Metastatic Breast Carcinoma in the Brain (tissue), 10 donors: ENCODE measurements around the genes ZNF264, ZNF418, ZNF256 and ZNF135.

- PRO-cap, 10 experiments: no peak in any of the 10 experiments
These were observed 680 bp downstream of the ZNF667 start for GRCh38 chr19:56476604-56476726.

- PRO-cap, 10 experiments: no peak in any of the 10 experiments
These were observed 134.5 kb upstream of the PEG3 start for GRCh38 chr19:56974831-56975538.

- PRO-cap, 10 experiments: no peak in any of the 10 experiments
These were observed 117.6 kb upstream of the USP29 start for GRCh38 chr19:57002155-57002624.

DNA sequence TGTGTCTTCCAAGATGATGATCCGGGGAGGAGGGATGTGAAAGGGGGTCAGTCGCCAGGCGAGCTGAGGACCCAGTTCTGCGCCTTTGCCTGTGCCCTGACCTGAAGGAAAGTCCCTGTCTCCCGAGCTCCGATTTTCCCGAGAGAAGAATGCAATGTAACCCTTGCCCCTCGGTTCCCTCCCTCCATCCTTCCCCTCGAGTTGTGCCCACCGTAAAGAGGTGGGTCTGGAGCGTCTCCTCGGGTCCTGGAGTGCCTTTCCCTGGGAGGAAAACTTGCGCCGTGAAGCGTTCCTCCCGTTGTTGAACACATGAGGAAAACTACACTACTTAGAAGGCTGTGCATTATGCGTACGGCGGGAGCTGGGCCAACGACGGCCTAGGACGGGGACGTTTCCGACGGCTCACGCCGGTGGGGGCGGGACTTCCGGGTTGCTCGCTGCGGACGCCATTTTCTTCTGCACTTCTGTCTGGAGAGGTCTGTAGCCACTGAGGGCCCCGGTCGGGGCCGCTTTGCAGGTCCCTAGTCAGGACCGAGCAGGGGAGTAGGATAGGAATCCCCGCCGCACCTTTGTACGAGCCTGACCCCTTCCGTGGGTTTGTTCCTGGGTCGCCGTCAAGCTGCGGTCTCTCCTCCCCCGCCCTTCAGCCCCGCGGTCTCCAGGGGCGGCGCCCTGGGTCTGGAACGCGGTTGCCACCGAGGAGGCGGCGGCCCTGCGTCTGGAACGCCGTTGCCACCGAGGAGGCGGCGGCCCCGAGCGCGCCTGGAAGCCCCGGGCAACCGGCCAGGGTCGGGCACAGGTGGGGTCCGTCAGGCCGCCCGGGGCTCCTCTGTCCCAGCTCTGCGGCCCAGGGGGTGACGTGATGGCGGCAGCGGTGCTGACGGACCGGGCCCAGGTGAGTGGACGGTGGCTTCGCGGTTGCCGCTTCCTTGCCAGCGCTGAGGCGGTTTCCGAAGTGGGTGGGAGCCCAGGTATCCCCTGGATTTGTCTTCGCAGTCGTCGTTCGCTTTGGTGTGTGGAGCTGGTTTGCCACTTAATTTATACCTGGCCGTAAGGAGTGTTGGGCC is at the start of gene ZNF264:
Gene ZNF264, plus strand, starts transcription at position 449 of the 1,067 bp plus-strand sequence.
- PRO-cap, 10 experiments: peak in 9 of 10 experiments; most common plus-strand start position 461 of the sequence (in 5); most common minus-strand start position 311 of the sequence (in 6)

DNA sequence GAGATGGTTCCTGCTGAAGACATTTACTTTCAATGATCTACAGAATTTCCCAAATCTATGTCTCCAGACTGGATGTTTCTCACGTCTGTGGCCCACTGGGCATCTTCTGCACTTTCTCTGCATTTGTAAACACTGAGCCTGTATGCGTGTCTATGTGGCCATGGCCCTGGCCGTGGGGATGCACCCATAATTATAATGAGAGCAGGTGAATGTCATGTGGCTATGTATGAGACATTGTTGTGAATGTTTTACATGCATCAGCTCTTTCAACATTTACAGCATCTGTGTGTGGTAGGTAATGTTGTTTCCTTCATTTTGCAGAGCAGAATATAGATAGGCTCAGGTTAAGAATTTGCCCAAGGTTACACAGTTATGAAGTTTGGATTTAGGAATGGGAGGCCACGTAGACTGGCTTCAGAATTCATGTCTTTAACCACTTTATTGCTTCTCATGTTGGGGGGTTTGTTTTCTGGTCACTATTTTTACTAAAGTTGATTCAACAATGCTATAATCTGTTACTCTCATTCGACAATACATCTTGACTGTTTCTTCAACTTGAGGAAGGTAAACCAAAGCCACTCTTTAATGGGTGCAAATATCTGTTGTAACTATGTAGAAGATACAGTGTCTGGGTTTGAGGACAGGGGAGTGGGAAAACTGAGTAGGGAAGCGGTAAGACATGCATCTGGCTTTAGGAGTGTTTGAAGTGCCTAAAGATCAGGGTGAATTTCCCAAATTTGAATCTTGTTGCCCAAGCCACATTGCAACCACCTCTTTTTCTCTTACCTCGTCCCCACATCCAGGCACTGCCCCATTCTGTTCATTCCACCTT is 10.9 kb upstream of the AURKC start:
- PRO-cap, 10 experiments: no peak in any of the 10 experiments

DNA sequence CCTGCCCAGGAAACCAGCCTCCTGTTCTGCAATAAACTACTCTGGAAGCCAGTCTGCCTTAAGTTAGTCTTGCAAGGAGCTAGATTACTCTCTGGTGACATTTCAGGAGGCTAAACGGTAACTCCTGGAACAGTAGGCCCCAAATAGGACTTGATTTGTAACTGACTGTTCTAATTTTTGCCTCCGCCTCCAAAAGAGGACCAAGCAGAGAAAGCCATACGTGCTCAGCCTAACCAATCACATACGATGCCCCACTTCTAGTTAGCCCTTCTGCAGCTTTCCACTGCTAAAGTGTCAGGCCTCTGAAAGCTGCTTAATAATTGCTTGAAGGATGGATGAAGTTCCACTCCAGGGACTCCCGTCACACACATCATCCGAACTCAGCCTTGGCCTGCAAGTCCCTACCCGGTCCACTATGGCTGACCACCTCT is 751 bp downstream of the ZNF805 start:
- PRO-cap, 10 experiments: no peak in any of the 10 experiments

DNA sequence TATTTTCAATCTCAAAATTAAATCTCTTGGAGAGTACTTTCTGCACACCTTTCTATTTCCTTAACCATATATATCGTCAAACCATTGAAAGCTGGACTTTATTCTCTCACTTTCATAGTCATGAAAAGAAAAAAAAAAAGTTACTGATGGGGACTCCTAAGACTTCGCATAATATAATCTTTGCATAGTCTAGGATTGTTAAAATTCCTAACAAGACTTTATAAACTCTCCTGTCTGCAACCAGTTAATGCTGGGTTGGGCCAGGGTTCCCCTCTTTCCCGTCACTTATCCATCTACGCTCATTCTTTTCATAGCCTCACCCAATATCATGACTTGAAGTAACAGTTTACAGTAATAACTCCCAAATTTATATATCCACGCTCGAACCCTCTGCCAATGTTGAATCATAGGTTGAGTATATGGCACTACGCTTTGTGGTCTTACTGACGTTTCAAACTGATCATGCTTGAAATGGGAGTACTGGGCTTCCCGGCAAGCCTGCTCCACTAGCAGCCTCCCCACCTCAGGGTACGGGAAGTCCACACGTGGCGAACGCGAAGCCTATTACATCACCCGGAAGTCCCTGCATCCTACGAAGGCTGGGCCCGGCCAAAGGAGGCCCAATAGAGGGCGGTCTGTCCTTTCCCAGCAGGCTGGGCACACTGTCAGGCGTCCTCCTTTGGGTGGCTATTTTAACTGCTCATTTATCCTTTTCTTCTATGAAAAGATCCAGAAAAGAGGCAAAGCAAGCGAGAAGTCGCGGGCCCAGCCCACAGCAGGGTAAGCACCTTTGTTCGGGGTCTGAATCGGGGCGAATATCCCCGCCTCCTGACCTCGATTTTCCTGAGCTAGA is 714 bp upstream of the ZNF460 start:
- PRO-cap, 10 experiments: peak in 10 of 10 experiments; most common plus-strand start position 595 of the sequence (in 4); most common minus-strand start position 525 of the sequence (in 5)

DNA sequence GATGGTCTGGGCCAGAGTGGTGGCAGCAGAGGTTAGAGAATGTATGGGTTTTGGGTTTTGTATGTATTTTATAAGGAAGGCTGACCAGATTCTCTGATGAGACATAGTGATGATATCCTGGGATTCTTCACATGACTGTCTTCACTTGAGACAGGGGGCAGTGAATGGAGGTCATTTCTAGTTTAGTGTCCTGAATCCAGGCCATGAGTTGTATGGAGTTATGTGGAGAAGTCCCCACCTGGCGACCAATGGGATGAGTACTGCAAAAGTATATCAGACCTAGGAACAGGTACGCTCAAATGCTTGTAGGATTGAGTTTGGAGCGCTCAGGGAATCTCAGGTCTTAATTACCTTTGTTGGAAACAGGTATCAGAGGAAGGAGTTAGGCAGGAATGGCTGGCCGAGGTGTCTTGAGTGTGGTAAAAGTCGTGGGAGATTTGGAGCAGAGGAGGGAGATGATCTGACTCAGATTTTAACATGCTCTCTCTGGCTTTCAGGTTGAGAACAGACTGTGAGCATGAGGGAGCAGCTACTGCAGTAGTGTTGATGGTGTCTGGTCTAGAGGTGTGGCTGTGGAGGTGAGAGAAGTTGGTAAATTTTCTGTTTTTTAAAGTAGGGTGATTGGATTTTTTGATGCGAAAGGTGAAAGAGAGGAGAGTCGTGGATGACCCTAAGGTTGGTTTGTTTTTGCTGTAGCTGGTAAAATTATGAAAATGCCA is 1.2 kb downstream of the ZNF304 start:
- PRO-cap, 10 experiments: no peak in any of the 10 experiments

DNA sequence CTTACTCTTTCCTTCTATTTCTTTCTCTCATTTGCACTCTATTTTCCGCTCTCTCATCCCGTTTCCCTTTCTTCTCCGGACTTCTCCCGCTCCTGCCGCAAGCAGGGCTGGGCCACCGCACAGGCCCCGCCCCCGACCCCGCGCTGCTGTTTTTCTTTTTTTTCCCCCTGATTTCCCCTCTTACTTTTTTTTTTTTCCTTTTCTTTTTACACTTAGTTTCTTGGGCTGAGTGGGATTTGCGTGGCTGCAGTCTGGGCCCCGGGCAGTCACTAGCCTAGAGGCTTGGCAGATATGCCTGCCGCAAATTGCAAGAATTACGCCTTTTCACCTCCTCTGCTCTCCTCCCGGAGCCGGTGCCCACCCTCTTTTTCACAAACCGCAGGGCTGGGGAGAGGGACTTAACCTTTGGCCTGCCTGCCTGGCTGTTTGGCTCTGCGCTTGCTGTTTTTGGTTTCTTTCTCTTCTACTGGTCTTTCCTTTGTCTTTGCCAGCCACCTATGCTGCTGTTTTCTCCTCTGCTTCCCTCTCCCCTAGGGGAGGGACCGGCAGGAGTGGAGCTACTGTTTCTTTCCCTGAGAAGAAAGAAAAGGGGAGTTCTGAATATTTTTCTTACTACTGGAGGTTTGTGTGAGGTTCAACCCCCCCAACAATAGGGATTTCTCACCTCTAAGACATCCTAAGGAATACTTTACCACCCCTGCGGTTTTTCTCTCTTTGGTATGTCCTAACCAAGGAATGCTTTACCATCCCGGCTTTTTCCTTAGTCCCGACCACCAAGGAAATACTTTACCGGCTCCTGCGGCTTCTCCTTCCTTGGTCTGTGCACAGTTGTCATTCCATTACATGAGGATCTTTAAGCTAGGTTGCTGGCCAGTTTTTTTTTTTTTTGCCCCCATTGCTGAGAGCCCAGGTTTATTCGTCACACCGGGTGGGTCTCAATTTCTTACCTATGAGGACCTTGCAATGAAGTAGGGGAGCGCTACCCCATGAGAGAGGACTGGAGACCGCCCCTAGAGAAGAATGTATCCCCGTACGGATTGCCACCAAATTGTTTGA is 10.9 kb downstream of the ZNF552 start:
- PRO-cap, 10 experiments: peak in 9 of 10 experiments; most common plus-strand start position 520 of the sequence (in 3); most common minus-strand start position 532 of the sequence (in 9)

- PRO-cap, 10 experiments: peak in 5 of 10 experiments; most common plus-strand start chr19:57814164 (in 5); most common minus-strand start chr19:57814054 (in 2)
These were observed 803 bp downstream of the ZNF552 start for GRCh38 chr19:57813864-57814356.

- PRO-cap, 10 experiments: no peak in any of the 10 experiments
These were observed 3.2 kb upstream of the ZNF552 start for GRCh38 chr19:57817927-57818376.

GRCh38 chr19:57850537-57851108 is 964 bp downstream of the ZNF587 start:
- PRO-cap, 10 experiments: peak in 4 of 10 experiments; most common plus-strand start chr19:57850802 (in 1); most common minus-strand start chr19:57850646 (in 2)

DNA sequence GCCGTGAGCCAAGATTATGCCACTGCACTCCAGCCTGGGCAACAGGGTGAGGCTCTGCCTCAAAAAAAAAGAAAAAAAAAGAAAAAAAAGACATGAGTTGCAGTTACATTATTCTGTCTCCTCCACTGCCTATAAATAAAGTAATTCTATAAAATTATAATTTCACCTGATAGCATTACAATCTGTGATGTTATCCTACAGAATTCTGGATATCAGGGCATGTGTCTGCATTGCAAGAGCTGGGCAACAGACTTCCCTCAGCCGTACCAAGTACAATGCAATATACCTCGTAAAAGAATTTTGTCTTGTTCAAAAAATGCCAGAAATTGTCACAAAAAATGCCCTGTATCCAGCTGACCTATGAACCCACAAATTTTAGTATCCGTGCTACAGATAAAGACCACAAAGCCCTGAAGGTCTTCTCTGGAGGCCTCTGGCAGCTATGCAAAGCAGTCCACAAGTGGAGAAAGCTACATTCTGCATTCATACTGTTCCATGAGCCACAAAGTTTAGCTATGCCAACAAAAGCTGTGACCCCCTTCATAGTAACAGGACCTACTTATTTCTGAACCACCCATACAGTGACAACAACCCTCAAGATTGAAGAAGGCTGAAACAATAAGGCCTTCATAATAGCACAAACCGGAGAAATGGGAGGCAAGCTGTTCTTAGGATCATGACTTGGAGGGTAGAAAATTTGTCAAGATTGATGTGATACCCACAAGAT is 17.8 kb downstream of the ZNF814 start:
- PRO-cap, 10 experiments: peak in 2 of 10 experiments; most common plus-strand start position 452 of the sequence (in 2)

DNA sequence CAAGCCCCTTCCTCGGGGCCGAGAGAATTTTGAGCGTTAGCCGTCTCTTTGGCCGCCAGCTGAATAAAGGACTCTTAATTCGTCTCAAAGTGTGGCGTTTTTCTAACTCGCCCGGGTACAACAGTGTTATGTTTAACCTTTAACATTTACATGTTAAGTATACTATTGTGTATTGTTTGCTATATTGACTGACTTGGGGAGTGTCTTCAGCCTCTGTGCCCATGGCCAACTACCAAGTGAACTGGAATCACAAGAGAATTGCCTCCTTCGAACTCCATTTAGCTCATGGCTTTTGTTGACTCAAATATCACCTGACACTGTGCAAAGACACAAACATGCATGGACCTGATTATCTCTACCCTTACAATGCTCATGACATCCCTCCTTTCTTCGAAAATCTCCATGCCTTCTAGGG is 800 bp downstream of the ZNF814 start:
- PRO-cap, 10 experiments: peak in 2 of 10 experiments; most common plus-strand start position 314 of the sequence (in 1); most common minus-strand start position 280 of the sequence (in 1)

DNA sequence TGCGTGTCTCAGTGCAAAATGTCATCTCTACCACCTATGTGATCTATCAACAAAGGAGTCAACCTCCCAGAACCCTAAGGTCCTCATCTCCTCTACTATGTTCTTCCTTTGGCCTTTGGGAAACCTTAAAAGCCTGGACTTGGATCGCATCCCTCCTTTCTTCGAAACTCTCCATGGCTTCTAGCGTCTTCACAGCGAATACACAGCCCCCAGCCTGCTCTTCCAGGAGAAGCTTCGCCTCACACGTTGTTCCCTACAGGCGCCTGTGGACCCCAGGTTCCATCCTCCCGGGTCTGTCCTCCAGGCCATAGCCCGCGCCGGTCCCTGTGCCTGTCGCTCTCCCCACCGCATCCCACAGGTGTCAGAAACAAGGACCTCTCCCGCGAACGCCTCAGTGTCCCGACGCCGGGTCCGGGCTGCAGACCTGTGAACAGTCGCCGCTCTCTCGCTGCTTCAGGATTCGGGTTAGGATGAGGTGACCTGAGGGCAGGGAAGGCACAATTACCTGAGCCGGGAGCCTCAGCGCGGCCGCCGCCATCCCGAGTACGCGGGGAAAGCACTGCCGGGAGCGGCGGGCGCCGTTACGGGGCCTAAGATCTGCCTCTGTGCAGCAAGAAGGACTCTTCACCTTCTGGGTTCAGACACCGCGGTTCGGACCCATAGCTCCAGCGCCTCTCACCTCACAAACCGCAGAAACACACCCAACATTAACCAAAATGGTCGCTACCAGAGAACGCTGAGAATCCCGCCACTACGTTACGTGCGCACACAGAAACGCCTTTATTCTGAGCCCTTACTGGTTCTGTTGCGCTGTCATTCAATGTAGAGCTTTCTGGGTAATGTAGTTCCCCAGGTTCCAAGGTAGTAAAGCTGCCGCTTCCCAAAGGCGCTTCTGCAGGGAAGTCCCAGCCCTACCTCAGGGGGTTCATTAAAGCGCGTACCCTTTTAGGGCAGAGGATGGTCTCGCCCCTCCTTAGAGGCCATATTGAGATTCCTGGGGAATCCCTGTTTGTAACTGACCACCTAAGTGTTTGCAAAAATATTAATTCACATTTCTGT is at the start of gene ZNF418:
Gene ZNF418, minus strand, starts transcription at position 747 of the 1,059 bp plus-strand sequence.
- PRO-cap, 10 experiments: peak in 9 of 10 experiments; most common minus-strand start position 747 of the sequence (in 9)

- PRO-cap, 10 experiments: peak in 7 of 10 experiments; most common plus-strand start chr19:57947864 (in 5); most common minus-strand start chr19:57947706 (in 5)
These were observed at the start of gene ZNF256 for GRCh38 chr19:57946951-57947934. Gene ZNF256, minus strand, starts transcription at chr19:57947706.

DNA sequence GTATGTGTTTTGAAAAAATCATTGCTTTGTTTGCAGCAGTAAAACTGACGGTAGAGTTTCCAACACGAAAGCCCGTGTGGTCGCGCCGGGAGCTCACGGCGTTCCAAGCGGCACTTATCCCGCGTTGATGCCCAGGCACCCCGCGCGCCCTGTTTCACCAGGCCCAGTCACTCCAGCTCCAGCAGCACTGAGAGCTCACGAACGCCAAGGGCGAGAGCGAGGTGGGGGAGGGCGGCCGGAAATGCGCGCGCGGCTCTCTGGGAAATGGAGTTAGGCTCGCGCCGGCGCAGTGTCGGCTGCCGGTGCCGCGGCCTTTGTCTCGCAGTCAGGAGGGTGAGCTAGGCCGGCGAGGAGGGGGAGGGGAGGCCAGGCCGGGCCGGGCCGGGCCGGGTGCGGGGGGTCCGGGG is at the start of gene ZNF135:
Gene ZNF135, plus strand, starts transcription at position 305 of the 407 bp plus-strand sequence.
- PRO-cap, 10 experiments: peak in 9 of 10 experiments; most common plus-strand start position 292 of the sequence (in 2); most common minus-strand start position 189 of the sequence (in 4)

DNA sequence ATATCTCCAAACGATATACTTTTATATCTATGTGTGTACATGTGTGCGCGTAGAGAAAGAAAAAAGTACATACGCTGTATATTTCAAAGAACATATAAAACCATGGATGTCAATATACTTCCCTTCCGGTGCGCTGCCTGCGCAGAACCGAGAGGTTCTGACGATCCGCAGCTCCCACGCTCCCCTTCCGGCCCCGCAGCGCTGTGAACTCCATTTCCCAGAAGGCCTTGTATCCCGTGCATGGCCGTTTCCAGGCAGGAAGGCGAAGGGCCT is 205 bp upstream of the ERVK3-1 start:
- PRO-cap, 10 experiments: peak in 10 of 10 experiments; most common minus-strand start position 189 of the sequence (in 8)

- PRO-cap, 10 experiments: no peak in any of the 10 experiments
These were observed 2.9 kb upstream of the A1BG start for GRCh38 chr19:58355728-58357055.

GRCh38 chr19:58385653-58386244 is 1.3 kb upstream of the RPS5 start:
- PRO-cap, 10 experiments: peak in 3 of 10 experiments; most common plus-strand start chr19:58385989 (in 2)